Metanephros (tissue), 2 donors: ENCODE data around the genes AP1B1, UQCR10 and SLC35E4.

DNA sequence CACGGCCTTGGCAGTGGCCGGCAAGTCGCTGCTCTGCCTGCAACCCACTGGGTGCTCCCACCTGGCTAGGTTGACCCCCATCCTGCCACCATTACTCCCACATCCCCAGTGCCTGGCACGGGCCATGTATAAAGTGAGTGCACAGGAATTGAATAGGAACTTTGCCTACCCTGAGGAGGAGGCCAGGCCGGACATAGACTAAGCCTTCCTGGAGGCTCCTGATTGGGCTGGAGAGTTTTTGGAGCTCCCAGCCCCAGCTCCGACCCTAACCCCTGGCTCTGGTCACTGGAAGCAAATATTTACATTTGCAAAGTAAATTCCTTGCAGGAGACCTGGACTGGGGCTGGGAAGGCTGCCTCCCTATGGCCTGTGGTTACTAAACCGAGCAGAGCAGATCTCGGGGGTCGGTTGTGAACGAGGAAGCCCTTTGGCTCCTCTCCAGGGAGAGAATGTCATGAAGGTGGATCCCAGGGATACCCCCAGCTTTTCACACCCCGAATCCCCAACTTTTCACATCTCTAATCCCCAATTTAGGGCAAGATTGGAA lies 14.5 kb downstream of the EMID1 start:
- RAMPAGE, long total RNA = no peak

DNA sequence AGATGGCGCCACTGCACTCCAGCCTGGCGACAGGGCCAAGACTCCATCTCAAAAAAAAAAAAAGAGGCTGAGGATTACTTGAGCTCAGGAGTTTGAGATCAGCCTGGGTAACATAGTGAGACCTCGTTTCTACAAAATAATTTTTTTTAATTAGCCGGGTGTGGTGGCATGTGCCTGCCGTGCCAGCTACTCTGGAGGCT lies 24.9 kb downstream of the AP1B1 start:
- RAMPAGE, long total RNA = no peak

DNA sequence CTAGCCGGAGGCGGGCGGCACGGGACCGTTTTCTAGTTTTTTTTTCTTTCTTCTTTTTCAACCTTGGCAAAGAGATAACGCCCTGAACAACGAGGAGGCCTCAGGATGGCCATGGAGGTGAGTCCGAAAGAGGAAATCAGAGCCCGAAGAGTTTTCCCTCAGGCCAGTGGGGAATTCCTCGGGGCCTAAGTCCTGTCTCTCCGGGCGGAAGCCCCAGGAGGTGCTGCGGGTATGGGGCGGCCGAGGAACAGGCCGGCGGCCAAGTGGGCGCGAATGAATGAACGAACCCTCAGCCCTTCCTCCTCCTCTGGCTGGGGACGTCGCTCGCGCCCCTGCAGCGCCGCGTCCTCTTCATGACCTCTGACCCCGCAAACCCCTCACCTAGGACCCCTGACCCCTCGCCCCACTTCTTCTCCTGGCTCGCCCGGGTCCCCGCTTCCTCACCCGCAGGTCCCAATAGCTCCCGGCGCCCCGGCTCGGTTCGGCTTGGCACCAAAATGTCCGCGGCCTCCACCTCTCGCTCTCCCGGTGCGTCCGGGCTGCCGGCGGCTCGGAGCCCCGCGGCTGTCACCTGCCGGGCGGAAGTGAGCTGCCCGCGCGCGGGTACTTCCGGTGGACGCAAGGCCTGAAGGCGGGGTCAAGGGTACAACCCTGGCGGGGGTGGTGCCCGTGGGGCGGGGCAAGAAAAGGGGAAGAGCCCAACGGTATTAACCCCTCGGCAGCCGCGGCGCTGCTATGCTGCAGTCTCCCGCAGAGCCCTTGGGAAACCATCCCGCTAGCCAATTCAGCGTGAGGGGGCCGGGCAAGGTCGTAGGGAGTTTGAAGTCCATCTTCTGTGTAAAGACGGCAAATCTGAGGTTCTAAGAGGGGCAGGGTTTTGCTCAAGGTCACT lies at the start of gene AP1B1:
TSS of gene AP1B1 (minus strand) at position 591 of the 892 bp plus-strand sequence.
- RAMPAGE, long total RNA = start-site peak on the minus strand centred at position 566 of the sequence, 60 bp wide, 3,281 and 393 reads in 2 replicates

DNA sequence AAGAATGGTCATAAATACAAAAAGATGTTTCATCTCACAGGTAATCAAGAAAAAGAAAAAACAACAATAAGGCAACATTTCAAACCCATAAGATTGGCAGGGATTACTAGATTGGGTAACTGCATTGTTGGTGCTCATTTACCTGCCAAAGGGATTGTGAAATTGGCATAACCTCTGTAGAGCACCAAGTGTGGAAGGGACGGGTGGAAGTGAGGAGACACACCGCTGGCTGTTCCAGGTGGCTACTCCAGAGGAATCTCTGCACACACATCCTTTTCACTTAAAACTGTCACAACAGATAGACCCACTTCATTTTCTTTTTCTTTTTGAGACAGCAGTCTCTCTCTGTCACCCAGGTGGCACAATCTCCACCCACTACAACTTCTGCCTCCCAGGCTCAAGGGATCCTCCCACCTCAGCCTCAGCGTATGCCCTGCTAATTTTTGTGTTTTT lies 44.9 kb downstream of the NF2 start:
- RAMPAGE, long total RNA = no peak

DNA sequence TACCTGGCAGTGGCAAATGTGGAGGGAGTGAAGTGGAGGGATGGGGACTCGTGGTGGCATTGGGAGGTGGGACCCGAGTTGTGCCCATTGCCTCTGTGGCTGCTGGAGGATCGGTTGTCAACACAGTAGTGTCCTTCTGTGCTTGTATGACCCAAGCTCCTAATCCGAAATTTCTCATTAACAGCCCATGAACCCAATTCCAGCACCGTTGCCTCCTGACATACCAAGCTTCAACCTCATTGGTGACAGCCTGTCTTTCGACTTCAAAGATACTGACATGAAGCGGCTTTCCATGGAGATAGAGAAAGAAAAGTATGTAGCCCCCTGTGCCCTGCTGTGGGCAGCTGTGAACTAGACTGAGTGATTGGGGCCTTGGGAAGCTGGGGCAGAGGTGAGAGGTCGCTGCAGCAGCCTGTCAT lies 41.8 kb upstream of the CABP7 start:
- RAMPAGE, long total RNA = no peak

- RAMPAGE, long total RNA = start-site peak on the plus strand at chr22:29767365-29767397, 7,584 and 995 reads in 2 replicates
Observed at GRCh38 chr22:29767208-29767764, at the start of gene UQCR10. UQCR10 (plus strand) TSS chr22:29767369.

GRCh38 chr22:29871532-29872155 lies 11.3 kb upstream of the MTMR3 start:
- RAMPAGE, long total RNA = no peak

- RAMPAGE, long total RNA = no peak
Observed at GRCh38 chr22:29902745-29903290, 19.8 kb downstream of the MTMR3 start.

DNA sequence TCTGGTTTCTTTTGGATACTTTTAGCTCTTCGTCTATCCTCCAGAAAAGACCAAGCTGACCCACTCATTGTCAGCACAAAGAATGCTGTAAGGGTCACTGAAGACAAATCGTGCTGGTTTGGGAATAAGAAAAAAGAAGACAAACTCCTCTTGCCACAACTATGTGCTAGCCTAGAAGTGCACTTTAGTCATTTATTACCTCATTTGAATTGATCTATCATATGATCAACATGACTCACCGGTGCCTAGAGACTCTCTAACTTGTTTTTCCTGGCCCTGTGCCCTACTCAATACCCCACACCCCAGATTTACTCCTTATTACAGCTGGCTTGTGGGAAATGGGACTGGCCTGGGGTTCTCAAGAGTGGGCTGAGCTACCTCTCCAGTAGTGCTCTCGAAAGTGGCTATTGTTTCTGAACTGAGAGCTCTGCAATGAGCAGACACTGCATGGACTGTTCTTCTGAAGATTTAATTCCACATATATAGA lies 35.9 kb upstream of the HORMAD2 start:
- RAMPAGE, long total RNA = no peak

DNA sequence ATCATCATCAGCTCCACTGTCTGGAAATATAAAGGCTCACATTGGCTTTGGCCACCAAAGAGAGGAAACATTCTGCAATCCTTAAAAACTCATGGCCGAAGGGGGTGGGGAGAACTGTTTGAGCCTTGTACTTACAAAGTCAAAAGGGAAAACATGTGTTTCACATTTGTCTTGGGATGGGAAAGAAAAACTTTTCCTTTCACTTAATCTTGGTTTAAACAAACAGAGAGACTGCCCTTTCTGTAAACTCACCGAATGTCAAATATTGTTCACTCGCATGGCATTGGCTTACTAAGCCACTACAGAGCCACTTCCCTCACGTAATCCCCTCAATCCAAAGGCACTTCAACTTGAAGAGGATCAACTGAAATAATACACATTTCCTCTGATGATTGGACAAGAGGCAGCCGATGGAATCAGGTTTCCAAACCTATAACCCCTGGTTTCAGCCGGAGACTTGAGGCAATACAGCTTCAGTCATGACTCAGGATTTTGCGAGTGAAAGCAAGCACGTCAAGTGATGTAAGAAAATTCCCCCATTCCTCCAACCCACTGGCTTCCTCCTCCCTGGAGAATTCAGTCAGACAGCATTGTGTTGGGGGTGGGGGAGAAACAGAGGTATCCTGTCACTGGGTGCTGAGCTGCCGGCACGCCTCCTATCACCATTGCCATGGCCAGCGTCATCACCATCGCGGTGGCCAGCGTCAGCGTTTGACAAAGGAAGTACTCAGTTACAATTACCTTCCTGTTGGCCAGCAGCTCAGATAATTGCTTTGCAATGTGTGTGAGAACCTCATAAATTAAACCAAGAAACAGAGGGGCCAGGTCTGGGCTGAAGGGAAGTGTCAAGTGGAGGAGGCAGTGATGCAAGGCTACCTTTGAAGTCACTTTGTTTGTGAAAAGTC lies 50.5 kb downstream of the LIF start:
- RAMPAGE, long total RNA = no peak

- RAMPAGE, long total RNA = no peak
Observed at GRCh38 chr22:30238526-30239074, 8.0 kb downstream of the LIF start.

- RAMPAGE, long total RNA = no peak
Observed at GRCh38 chr22:30277435-30278637, 11.2 kb upstream of the OSM start.

GRCh38 chr22:30305477-30305910 lies 16.2 kb upstream of the CASTOR1 start:
- RAMPAGE, long total RNA = no peak

- RAMPAGE, long total RNA = no peak
Observed at GRCh38 chr22:30310428-30310959, 16.2 kb downstream of the TBC1D10A start.

DNA sequence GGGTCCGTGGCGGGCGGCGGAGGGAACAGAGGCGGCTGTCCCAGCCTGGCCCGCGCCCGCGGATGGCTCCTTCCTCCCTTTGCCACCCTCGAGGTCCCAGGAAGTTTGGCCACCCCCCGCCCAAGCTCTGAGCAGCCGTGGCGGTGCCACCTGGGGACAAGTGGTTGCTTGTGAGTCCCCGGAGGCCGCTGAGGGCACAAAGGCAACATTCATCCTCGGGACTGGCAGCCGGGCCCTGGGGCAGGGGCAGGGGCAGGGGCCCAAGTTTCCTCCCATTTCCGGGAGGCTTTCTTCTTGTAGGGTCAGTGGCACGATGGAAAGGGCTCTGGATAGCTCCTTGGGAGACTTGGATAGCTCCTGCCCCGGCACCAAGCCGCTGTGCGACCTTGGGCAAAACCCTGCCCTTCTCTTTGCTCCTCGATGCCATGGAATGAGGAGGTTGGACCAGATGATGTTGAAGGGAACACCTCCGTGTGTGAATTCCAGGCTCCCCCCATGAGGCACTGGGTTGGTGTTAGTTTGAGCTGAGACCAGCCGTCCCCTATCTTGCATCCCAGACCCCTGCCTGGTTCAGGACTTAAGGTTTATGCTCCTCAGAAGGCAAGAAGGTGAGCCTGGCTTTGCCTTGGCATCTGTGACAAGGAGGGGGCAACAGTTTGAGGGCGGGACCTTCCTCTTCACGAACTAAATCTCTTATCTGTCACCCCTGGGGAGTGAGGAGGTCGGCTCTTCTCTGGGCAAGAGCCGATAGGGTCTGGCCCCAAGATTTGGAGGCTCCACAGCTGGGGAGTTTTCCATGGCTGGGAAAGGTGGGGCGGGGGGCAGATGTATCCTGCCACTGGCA lies 667 bp downstream of the SEC14L2 start:
- RAMPAGE, long total RNA = no peak

DNA sequence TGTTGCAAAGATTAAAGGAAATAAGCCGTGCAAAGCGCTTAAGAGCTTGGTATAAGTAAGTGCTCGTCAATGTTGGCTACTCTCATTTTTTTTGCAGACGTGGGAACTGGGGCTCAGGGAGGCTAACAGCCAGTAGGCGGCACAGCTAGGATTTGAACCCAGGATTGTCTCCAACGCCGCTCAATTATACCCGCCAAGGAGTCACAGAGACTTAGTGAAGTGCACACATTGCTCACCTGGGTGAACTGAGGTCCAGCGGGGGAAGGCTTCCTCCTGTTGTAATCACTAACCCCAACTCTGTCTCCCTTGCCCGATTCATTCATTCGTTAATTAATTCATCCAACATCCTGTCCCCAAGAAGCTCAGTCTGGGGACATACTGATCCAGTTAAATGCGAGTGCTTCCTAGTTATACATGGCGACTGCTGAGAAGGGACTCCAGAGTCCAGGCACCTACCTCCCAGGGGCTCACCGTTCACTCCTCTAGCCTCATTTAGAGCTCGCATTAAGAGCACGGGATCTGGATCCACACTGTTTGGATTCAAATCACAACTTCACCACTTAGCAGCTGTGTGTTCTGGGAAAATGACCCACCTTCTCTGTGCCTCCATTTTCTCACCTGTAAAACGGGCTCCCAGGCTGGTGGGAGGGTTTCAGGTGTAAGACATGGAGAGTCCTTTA lies 856 bp upstream of the MTFP1 start:
- RAMPAGE, long total RNA = no peak

DNA sequence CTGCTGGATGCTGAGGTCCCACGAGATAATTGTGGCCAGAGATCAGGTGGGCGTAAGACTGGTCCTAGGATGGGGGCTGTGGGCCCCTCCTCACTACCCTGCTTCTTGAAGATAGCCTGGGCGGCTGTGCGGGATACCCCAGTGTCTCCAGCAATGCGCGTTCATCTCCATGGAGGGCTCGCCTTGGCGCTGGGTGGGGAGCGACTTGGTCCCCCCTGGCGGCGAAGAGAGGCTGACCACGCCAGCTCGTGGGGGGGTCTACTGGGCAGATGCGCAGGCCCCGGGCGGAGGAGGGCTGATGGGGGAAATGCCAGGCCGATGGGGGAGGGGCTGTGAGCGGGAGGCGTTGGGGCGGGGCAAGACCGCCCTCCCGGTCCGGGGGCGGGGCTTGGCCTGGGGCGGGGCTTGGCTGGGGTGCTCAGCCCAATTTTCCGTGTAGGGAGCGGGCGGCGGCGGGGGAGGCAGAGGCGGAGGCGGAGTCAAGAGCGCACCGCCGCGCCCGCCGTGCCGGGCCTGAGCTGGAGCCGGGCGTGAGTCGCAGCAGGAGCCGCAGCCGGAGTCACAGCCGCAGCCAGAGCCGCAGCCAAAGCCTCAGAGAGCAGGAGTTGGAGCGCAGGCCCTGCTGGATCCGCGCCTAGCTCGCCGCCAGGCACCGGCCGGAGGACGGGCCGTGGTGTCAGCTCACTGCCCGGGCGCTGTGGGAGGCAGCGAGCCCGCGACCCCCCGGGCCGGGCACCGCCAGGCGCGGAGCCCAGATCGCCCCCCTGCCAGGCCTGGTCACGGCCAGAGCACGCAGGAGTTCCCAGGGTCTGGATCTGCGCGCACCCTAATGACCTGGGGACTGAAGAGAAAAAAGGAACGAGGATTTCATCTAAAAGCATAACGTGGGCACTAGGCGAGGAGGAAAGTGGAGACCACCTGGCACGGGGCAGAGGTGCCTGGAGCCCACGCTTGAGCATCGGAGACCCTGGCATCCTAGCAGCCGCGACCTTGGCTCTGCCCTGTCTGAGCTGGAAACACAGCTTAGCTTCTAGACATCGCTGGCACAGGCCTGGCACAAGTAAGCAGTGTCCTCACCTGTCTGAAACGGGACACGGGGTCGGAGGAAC lies at the start of gene SLC35E4:
TSS of gene SLC35E4 (plus strand) at position 531 of the 1,109 bp plus-strand sequence.
- RAMPAGE, long total RNA = no peak

DNA sequence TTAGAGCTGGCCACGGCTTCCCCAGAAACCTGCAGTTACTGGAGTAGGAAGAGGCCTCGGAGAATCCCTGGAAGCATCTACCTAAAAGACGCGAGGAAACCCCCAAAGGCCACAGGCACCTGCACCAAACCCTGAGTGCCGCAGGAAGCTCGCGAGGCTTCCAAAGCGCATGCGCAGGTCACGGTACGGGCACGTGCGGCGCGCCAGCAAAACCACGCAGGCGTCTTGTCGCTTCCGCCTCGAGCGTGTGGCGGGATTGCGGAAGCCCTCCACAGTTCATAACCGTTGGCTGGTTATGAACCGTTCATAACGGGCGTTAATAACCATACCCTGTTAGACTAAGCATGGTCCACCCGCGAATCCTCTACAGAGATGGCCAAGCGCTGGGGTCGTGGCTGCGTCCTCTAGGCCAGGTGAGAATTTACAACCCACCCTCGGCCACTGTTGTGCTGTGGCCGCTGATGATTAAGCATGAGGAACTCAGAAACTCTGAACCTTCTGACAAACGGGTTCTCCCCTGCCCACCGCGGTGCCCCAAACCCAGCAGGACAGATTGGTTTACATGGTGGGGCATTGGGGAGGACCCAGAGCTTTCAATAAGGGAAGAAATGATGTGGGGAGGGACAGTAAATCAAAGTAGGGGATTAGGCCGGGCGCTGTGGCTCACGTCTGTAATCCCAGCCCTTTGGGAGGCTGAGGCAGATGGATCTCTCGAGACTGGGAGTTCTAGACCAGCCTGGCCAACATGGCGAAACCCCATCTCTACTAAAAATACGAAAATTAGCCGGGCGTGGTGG lies 46.3 kb downstream of the MORC2 start:
- RAMPAGE, long total RNA = no peak

- RAMPAGE, long total RNA = no peak
Observed at GRCh38 chr22:30975392-30976511, 7.2 kb upstream of the MORC2 start.

GRCh38 chr22:30978065-30979077 lies 9.8 kb upstream of the MORC2 start:
- RAMPAGE, long total RNA = no peak